ENCODE measurements around a stretch of chr17.

DNA sequence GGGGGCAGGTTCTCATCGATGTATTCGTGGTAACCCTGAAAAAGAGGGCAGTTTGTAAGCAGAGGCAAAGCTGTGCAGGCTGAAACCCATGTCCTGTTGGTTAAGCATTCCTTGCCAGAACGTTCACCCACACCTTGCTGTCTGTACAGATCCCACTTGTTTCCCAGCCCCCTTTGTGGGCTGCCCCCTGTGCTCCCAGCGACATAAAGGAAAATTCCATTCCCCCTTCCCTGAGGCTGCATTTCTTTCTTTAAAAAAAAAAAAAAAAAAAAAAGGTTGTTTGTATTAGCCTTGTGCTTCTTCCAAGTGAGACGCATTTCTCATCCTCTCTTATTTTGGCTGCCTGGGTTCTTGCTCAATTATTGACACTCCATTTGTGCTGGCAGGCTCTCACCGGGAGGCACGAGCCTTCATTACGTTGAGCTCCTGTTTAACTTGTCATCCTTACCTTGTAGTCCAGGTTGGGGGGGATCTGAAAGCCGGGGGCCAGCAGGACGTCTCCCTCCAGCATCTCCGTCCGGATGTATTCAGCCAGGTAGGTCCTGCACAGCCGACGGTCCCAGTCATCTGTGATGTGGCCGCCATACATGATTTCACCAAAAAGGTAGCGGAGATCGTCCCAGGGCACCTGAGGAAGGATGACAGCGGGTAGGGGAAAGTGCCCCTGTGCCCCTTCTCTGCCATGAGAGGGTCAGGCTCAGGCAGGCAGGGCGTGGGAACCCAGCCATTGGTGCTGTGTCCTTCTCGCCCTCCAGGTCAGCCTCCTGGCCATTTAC, 50.4 kb downstream of the PGS1 start:
- RRBS: 18% methylated on average over 7 of the region's 20 CpGs

DNA sequence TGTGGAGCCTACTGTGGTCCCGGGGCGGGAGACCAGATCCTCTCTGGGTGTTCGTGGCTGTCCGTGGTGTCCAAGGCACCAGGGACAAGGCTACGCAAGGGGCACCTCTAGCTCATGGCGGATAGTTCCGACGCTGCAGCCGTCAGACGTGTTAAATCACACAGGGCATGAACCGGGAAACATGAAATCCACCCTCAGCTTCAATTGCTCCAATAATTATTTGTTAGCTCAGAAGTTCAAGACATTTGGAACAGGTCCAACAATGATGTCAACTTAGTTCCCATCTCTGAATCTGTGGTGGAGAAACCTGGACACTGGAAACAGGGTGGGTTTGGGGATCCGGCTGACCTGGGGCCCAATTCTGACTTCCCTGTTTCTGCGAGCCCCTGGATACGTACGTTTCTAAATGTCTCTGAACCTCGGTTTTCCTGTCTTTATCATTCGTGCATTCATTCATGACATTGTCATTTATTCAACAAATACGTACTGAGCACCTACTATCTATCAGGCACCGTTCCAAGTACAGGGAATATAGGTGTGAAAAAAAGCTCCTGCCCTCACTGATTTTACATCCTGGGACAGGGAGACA, 88.0 kb upstream of the DNAH17 start:
- RRBS: no CpG with 5 or more reads among the region's 19 CpGs

- RRBS: no CpG with 5 or more reads among the region's 6 CpGs
Measured at GRCh38 chr17:78677649-78678032, 100.4 kb upstream of the DNAH17 start.

GRCh38 chr17:78692505-78693011, 89.5 kb downstream of the CYTH1 start:
- RRBS: 98% methylated on average over 5 of the region's 14 CpGs

GRCh38 chr17:78709075-78709496, 73.0 kb downstream of the CYTH1 start:
- RRBS: no CpG with 5 or more reads among the region's 8 CpGs

- RRBS: no CpG with 5 or more reads among the region's 10 CpGs
Measured at GRCh38 chr17:78733289-78733832, 48.7 kb downstream of the CYTH1 start.

DNA sequence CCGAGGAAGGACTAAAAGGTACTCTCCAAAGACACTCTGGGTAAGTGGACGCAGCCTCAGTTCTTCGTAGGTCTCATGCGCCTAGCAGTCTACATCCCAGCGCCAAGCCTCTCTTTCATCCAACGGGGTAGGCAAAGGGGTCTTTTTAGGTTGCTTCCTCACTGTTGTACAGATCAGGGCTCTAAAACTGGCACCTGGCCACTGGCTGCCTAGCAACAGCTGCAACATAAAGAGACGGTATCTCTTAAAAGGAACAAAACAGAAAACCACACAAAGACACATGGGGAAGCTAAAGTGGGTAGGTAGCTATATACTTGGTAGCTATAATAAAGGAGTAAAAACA, 22.9 kb downstream of the CYTH1 start:
- RRBS: no CpG with 5 or more reads among the region's 7 CpGs

- RRBS: 9% methylated on average over 17 of the region's 33 CpGs
Measured at GRCh38 chr17:78782433-78782969, 428 bp upstream of the CYTH1 start.

DNA sequence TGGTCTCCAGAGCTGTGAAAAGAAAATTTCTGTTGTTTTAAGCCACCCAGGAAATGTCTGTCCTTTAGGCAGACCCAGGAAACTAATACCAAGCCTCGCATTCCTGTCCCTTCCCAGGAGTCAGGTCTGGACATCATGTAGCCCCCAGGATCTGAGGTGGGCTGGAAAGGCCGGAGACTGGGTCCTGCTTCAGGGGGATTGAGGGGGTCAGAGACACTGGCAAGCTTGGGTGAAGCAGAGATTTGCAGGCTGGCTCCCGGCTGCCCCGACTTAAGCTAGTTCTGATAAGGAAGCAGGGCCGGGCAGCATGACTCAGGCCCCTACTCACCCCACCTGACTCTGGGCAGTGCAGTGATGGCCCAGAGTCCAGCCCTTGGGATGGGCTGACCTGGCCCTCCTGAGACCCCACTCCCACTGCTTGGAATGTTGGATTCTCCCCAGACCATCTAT, 21.3 kb downstream of the LGALS3BP start:
- RRBS: 66% methylated on average over 2 of the region's 5 CpGs

DNA sequence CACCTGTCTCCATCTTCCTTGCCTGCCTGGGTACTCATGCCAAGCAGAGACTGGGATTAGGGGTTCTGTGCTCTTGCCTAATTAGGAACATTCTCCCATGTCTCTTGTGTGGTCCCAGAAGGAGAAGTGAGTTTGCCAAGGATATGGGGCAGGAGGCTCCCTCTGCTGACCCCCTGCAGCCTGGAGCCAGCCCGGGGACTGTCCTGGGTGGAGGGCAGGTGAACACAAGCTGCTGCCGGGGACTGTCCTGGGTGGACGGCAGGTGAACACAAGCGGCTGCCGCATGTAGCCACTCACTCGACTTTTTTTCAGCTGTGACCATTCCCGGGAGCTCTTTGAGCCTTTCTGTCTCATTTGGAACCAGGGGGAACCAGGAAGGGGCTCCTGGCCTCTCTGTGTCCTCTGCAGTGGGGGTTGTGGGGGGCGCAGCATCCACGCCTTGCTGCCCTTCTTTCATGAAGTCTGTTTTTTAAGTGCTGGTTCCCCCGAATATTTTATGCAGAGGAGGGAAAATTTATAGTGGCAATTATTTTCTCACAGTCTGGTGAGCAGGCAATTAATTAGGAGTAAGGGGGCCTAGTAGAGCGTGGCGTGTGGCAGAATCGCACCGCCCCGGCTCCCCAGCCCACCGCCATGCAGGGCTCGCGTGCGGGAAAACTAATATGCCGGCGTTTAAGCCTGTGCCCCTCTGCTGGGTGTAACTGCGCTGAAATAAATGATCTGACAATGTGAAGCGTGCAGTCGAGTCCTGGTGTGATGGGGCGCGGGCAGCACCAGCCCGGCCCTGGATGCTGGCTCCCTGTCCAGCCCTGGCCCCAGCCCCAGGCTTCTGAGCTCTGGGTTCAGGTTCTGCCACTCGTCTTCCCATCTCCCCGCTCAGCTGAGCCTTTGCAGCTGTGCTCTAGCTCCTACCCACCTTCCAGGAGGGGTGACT, 13.5 kb downstream of the ENGASE start:
- RRBS: 17% methylated on average over 9 of the region's 29 CpGs

- RRBS: no CpG with 5 or more reads among the region's 4 CpGs
Measured at GRCh38 chr17:79224766-79225207, 150.2 kb downstream of the ENGASE start.

DNA sequence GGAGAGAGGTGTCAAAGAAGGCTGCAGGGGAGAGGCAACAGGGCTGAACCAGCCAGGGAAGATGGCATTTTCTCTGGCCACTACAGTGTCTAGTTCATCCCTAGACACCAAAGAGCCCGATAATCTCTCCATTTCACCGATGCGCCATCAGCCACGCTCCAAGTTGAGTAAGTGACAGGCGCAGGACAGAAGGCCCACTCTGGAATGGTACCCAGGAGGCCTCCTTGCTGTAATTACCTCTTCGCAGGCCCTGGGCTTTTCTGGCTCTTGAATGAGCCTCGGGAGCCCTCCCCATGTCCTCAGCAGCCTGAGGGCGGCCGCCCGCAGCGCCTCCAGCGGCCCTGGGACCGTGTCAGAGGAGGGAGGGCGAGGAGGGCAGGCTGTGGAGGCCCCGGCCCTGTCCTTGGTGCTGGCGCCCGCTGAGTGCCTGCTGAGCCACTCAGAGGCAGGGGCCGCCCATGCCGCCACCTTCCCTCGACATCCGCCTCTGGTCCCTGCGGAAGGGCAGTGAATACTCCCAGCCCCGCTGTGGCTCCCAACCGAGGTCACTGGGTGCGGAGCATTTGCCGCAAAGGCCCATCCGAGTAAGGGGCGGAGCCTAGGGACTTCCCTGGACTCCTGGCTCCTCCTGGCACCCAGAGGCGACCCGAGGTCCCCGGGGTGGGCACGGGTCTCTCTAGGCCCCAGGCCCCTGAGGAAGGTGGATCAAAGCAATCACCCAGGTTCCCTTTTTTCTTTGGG, 2.9 kb downstream of the RBFOX3 start:
- RRBS: no CpG with 5 or more reads among the region's 32 CpGs

DNA sequence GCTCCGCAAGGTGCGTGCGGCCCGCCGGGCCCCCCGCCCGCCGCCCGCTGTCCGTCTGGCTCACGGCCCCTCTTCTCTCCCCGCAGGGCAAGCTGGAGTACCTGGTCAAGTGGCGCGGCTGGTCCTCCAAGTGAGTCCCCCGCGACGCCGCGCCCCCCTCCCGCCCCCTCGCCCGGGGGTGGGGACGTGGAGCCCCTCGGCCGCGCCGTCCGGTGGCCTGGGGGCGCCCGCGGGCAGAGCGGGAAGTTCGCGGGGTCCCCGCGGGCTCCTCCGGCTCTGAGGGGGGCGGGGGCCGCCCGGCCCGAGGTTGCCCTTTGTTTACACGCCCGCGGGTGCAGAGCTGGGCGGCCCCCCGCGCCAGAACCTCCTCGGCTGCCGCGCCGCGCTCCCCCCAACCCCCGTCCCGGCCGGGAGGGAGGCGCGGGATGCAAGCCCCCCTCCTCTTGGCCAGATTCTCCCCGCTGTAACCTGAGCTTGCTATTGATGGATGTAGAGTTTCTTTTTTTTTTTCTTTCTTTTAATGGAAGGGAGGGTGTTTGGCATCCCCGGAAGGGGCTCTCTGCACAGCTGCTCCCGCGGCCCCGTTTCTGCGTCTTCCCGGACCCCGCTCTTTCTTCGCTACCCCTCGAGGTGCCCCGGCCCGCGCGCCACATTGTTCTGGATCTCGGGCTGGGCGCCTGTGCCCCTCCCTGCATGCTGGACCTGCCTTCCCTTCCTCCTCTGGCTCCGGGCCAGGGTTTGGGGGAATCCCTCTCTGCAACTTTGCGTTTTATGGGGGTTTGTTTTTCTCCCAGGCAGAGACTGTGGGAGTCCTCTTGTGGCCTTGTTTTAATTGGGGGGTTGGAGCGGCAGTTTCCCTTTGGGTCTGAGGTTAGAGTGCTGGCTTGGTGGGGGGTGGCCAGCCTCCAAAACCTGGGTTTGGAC, 612 bp downstream of the CBX2 start:
- RRBS: 16% methylated on average over 42 of the region's 76 CpGs

DNA sequence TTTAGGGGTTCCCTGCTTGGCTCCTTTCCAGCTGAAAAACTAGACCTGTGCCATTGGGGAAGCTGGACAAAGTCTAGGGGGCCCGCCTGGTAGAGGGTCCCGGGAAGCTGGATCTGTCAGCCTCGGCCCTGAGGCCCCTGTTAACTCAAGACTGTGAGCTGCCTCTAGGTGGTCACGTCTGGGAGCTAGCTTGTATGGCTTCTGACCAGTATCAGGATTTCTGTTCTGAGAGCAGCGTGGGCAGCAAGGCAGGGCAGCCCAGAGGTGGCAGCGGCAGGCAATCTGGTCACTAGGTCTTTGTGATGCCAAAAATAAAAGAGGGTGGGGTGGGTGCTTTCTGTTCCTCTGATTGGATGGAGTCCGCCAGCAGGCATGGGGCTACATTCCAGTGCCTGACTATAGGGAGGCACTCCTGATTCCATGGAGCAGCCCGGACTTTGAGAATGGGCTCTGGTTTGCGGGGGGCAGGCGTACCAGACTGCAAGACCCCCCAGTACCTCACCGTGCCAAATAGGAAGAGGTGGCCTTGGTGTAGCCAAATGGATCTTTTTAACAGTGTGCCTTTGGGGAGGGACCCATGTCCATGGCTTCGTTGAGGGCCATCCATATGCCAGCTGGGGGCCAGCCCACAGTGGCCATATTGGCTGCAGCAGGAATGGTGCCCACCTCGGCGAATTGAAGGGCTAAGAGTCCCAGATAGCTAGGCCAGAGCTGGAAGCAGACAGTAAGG, 8.5 kb downstream of the CBX2 start:
- RRBS: no CpG with 5 or more reads among the region's 14 CpGs

GRCh38 chr17:79814105-79814502, 17.2 kb upstream of the CBX8 start:
- RRBS: no CpG with 5 or more reads among the region's 18 CpGs

DNA sequence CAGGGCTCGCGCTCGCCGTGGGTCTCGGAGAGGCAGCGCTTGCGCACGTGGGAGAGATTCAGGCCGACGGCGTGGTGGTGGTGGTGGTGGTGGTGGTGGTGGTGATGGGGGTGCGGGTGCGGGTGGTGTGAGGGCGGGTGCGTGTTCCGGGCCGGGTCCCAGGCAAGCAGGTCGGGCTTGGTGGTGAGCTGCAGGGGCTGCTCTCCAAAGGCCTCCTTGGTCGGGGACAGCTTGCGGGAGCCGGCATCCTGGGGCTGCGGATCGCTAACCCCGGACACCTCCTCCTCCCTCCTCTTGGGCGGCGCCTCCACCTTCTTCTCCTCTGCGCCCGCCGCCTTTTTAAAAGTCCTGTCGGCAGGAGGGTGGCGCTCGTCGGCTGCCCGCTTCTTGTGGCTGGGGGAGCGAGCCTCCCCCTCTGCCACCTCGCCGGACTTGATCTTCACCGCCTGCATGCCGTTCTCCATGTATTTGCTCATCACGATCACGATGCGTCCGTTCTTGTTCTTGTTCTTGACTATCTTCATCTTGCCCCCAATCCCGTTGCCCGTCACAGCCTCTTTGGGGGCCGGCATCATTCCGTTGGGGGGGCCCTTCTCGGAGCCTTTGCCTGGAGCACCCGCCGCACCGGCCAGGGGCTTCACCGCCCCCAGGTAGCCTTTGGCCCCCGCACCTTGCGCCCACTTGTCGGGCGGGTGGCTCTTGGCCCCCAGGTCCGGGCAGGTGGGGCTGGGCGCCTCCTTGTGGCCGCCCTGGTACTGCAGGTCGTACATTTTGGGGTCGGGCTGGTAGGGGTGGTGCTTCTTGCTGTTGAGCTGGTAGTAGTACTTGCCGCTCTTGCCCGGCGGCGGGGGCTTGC, 4.6 kb downstream of the CBX4 start:
- RRBS: 99% methylated on average over 10 of the region's 65 CpGs

GRCh38 chr17:79837223-79837883, 1.9 kb downstream of the CBX4 start:
- RRBS: 5% methylated on average over 4 of the region's 27 CpGs

DNA sequence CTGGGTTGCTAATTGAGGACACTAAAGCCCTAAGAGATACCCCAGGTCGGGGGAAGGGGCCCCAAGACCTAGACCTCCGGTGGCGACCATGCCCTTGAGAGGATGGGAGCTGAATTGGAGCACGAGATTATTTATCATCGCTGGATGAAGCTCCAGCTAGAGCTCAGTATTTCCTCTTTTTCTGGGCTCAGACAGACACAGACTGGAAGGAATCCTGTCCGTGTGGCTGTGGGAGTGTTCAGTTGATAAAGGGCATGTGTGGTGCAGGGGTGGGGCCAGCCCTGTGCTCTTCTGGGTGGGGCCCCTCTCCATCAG, 6.3 kb upstream of the CBX4 start:
- RRBS: no CpG with 5 or more reads among the region's 6 CpGs

- RRBS: no CpG with 5 or more reads among the region's 34 CpGs
Measured at GRCh38 chr17:79936121-79937416, 97.3 kb upstream of the CBX4 start.

DNA sequence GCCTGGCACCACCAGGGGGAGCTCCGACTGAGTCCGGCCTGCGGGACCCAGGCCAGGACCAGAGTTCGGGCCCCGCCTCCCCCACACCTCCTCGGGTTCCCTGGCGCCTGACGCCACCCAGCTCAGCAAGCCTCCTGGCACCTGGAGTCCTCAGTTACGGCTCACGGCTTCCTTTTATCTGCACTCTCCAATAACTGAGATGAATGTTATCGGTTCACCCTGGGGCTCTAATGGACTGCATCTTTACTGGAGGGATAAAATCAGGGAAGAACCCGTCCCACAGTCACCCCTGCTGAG, 27.2 kb downstream of the TBC1D16 start:
- RRBS: no CpG with 5 or more reads among the region's 12 CpGs

Data from UCH-1 (cell line).